Mammary microvascular endothelial cell (primary cell): Measurements from ENCODE around the genes DUSP3, CD300LG and HDAC5.

DNA sequence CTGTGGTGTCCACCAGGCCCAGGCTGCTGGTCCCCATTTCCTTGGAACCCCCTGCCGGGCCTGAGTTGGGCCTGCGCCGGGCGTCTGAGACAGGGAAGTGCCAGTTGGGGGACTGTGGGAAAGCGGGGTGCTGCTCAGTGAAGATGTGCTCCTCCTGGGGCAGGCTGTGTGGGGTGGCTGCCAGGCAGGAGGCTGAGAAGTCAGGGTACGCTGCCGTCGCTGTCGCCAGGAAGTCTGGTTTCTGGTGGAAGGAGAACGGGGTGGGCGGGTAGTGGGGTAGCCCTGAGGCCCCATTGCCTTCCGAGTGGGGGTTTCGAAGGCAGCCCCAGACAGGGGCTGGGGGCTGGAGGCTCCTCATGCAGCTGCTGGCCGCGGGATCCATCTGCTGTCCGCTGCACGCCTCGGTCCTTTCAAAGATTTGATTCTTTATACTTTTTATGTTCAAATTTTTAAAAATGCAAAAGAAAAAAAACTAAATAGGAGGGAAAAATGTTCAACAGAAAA lies 517 bp downstream of the MEOX1 start:
- RAMPAGE, long total RNA = no peak

- RAMPAGE, long total RNA = start-site peak on the minus strand at chr17:43778924-43778967, 332 and 318 reads in 2 replicates
Measured at GRCh38 chr17:43778545-43779705, at the start of gene DUSP3. DUSP3 (minus strand) TSS chr17:43778977.

- RAMPAGE, long total RNA = no peak
Measured at GRCh38 chr17:43813835-43814681, 18.9 kb downstream of the MPP3 start.

GRCh38 chr17:43830715-43831181 lies 2.2 kb downstream of the MPP3 start:
- RAMPAGE, long total RNA = no peak

DNA sequence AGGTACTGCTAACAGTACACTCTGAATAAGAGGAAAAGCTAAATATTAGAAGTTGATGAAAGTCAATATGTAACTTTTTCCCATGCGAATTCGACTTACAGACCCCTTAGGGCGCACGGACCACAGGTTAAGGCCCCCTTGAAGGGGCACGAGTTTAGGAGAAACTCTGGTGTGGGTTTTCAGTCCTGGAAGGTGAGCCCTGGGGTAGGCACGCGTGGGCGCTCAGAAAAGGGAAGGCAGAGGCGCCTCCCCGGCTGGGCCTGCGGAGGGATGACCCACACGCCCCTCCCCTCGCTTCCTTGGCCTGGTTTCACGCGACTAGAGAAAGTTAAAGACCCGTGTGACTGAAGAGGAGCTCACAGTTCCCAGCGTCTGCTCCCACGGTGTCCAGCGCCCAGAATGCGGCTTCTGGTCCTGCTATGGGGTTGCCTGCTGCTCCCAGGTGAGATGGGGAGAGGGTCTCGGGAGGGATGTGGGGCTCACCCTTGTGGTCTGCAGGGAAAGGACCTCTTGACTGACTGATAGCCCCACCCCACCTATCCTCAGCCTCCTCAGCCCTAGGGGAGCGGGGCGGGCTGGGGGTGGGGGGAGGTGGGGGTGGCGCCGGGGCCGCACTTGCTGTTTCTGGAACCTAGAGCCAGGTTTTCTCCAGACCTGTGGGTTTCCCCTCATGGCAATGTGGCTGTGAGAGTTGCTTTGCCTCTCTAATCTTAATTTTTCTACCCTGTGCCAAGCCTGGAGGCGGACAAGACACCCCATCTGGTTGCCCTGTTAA lies at the start of gene CD300LG:
CD300LG (plus strand) TSS at position 359 of the 775 bp plus-strand sequence.
- RAMPAGE, long total RNA = no peak

DNA sequence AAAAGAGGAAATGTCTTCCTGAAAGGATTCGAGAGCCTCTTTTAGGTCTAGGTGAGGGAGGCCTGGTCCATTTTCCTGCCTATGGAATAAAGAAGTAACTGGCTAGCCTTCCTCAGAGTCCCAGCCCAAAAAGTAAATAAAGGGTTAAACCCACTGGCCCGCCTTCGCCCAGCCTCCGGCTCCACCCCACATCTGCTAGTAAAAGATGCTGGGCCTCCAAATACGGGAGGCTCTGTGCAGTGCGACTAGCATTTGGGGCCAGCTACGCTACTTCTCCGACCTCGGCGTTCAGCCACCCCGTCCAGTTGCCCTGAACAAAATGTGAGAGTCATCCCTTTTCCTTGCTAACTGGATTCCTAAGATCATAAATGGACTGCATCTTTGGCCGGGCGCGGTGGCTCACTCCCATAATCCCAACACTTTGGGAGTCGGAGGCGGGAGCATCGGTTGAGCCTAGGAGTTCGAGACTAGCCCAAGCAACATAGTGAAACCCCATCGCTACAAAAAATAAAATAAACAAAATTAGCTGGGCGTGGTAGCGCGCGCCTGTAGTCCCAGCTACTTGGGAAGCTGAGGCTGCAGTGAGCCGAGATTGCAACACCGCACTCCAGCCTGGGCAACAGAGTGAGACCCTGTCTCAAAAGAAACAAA lies 859 bp upstream of the MPP2 start:
- RAMPAGE, long total RNA = no peak

- RAMPAGE, long total RNA = no peak
Measured at GRCh38 chr17:44006263-44006948, 2.0 kb downstream of the NAGS start.

DNA sequence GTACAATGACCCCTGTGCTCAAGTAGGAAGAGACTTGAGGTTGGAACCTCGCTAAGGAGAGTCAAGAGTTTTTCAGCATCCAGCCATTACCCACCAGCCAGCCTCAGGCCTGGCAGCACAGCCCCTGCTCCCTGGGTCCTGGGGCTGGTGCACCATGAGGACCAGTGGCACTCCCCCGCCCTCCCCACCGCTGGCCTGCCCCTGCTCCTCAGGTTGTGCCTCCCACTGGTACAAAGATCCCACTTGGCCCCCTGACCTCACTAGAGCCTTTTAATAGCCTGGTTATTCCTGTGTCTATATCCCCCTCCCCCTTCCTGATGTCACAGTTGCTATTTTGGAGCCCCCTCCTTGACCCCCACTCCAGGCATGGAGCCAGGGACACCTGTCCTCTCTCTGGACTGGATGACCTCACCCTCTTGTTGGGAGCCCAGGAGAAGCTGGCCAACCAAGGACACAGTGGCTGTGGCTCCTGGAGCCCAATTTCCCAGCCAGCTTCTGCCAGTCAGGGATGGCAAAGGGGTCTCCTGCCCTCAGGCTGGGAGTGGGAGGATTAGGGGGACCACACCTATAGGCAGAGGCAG lies 11.2 kb downstream of the HDAC5 start:
- RAMPAGE, long total RNA = no peak

GRCh38 chr17:44113010-44113381 lies 10.4 kb downstream of the HDAC5 start:
- RAMPAGE, long total RNA = no peak

- RAMPAGE, long total RNA = no peak
Measured at GRCh38 chr17:44122734-44123736, at the start of gene HDAC5. HDAC5 (minus strand) TSS chr17:44123641.

- RAMPAGE, long total RNA = no peak
Measured at GRCh38 chr17:44138711-44139114, 3.0 kb upstream of the HROB start.

GRCh38 chr17:44188560-44189492 lies 2.1 kb downstream of the TMUB2 start:
- RAMPAGE, long total RNA = no peak

GRCh38 chr17:44204327-44204932 lies 4.7 kb upstream of the ATXN7L3 start:
- RAMPAGE, long total RNA = no peak

- RAMPAGE, long total RNA = no peak
Measured at GRCh38 chr17:44213791-44213980, 5.8 kb downstream of the UBTF start.

- RAMPAGE, long total RNA = no peak
Measured at GRCh38 chr17:44348598-44349168, 3.6 kb downstream of the GRN start.

DNA sequence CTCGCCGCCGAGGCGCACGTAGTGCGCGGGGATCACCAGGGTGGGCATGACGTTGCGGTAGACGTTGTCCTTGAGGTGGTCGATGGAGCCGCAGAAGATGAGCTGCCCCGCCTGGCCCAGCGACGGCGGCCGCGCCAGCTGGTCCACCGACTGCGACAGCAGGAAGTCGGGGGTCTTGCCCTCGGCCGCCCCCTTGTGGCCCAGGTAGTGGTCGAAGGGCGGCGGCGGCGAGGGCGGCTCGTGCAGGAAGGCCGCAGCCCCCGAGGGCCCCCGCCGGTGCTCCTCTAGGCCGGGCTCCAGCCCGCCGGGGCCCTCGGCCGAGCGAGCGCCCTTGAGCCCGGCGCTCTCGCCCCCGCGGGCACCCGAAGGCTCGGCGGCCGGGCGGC lies 9.1 kb downstream of the FAM171A2 start:
- RAMPAGE, long total RNA = no peak

DNA sequence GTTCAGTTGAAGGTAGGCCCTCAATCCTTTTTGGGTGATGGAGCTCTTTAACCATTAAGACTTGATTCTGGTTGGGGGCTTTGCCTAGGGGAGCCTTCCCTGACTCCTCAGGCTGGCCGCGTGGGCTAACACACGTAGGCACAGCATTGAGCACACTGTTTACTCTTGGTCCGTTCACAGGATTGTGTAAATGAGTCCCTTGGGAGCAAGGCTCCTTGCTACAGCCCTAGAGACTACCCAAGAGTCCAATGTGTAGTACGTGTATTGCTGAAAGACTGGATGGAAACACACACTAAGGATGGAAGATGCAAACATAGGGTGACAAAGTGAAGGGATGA lies 761 bp upstream of the ITGA2B start:
- RAMPAGE, long total RNA = no peak

DNA sequence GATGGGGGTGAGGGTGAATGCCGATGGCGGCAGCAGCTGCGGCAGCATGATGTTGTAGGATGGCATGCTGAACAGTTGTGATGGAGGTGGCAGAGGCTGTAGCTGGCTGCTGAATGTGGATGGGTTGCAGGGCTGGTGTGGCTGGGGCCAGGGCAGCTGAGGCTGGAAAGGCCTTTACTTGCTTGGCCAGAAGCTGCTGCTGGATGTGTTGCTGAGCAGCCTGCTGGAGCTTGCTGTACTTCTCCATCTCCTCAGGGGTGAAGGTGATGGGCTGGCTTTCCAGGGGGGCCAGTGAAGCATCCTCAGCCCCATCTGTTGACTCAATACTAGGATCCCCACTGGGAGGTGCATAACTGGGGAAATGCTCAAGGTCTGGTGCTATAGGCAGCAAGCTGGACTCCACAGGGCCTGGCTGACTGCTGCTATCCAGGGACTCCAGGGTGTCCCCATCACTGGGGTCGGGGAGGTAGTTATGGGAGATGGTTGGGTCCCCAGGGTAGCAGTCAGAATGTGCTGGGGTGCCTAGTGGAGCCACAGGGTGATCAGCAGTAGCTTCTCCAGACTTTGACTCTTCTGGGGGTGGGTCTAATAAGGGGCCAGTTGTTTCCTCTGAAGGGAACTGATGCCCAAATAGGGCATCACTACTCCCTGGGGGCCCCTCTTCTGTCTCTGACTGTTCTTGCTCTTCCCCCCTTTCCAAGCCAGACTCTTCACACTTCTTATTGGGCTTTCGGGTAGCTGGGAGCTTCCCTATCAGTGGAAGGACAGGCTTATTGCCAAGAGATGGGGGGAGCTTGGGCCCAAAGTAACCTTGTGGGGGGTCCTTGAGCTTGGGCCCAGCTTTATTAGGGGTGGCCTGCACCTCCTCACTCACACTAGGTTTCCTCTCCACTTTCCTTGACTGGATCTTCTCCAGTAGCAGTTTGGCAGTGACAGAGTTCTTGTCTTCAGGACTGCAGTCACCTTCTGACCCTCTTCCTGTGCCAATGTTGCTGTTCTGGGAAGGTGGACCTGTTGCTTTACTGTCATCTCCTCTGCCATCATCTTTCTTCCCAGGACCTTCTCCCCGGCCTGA lies 8.8 kb upstream of the ITGA2B start:
- RAMPAGE, long total RNA = no peak

- RAMPAGE, long total RNA = no peak
Measured at GRCh38 chr17:44399896-44400803, 10.7 kb upstream of the ITGA2B start.

DNA sequence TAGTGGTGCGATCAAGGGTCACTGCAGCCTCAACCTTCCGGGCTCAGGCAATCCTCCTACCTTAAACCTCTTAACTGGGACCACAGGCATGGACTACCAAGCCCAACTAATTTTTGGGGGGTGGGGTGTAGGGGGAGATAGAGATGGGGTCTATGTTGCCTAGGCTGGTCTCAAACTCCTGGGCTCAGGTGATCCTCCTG lies 41.6 kb downstream of the GPATCH8 start:
- RAMPAGE, long total RNA = no peak